Measurements from ENCODE around the genes MAPK8IP2, ACR and RABL2B.

DNA sequence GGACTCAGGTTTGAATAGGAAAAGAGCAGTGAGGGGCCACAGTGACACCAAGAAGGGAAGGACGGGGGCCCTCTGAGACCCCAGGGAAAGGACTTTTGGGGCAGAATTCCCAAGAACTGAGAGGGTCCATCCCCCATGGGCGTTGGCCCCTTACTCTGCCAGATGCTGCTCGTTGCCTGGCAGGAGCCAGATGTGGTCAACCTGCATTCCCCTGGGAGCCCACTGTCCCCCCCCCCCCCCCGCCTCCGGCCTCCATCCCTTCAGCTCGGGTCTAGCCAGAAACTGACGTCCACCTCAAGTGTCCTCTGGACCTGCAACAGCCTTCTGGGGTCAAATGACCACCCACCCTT, 28.7 kb downstream of the SBF1 start:
- RRBS, result no CpG with 5 or more reads among the region's 7 CpGs

- RRBS, result 83% methylated on average over 10 of the region's 45 CpGs
Measured at GRCh38 chr22:50455975-50457073, 18.5 kb downstream of the SBF1 start.

DNA sequence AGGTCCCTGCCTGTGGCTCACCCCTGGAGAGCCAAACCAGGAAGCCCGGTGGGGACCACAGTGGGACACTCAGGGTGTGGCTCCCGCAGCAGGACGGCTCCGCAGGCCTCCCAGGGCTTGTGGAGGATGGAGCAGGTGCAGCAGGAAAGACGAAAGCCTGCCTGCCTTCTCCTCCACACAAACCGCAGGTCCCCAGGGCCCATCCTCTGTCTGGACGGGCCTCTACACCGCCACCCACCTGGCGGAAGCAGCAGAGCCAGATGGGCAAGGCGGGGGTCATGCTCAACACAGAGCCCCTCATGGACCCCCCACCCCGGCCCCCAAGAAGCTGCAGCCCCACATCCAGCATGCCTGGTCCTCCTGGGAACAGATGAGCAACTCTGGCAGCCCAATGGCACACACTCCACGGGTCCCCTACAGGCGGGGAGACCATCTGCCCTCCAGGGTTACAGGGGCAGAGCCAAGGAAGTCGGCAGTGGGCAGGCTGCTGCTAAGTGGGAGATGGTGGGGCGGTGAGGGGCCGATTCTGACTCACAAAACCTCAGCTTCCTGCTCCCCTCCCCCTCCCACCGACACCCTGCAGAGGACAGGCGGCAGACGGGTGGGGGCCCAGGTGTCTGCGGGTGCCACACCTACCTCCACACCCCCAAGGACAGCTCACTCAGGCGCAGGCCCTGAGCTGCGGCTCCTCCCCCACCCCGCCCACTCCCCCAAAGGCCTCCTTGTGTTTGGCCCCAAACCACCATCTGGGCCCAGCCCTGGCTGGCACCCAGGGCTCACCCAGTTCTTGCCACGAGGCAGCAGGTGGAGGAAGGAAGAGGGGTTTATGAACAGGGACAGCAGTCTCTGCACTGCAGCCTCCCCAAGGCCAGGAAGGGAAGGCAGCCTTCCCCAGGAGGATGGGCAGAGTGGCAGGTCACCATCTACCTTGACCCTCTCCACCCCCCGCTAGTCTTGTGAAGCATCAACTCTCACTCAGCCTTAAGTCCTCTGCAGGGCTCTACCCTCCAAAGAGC, 5.1 kb downstream of the SBF1 start:
- RRBS, result no CpG with 5 or more reads among the region's 25 CpGs

DNA sequence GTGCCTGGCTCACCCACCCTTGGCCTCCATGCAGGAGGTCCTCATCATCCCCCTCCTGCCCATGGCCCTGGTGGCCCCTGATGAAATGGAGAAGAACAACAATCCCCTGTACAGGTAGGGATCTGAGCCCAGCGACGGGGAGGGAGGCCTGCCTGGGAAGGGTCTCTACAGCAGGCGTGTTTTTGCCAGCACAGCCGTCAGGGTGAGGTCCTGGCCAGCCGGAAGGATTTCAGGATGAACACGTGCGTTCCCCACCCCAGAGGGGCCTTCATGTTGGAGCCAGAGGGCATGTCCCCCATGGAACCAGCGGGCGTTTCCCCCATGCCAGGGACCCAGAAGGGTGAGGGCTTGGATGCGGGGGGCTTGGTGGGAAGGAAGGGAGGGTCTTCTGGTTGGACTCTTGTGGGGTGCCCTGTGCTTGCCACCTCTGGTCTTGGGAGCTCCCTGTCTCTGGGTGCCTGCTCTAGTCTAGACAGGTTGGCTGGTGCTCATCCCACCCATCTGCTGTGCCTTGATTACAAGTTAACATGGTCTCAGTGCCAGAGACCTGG, 7.4 kb downstream of the SCO2 start:
- RRBS, result no CpG with 5 or more reads among the region's 10 CpGs

DNA sequence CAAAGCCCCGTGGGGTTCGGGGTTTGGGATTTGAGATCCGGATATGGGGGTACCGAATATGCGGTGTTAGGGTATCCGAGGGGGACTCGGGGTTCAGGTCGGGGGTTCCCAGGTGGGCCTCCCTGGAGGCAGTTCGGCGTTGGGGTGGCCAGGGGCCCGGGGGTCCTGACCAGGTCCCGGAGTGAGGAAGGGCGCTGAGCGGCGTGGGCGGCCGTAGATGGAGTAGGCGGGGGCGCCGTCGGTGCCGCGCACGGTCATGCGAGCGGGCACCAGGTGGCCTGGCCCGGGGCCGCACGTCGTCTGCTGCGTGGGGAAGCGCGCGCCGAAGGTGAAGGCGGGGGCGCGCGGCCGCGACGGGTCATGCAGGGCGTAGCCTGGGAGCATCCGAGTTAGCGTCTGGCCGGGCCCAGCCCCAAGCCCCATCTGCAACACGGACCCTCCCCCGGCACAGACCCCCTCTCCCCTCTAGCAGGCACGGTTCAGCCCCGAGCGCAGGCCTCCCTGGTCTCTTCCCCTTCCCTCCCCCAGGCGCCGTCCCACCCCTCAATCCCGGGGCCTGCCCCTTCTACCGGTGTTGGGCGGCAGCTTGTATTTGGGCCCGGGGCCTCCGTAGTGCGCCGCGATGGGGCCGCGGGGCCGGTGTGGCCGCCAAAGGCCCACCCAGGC, 765 bp downstream of the ODF3B start:
- RRBS, result 3% methylated on average over 39 of the region's 65 CpGs

DNA sequence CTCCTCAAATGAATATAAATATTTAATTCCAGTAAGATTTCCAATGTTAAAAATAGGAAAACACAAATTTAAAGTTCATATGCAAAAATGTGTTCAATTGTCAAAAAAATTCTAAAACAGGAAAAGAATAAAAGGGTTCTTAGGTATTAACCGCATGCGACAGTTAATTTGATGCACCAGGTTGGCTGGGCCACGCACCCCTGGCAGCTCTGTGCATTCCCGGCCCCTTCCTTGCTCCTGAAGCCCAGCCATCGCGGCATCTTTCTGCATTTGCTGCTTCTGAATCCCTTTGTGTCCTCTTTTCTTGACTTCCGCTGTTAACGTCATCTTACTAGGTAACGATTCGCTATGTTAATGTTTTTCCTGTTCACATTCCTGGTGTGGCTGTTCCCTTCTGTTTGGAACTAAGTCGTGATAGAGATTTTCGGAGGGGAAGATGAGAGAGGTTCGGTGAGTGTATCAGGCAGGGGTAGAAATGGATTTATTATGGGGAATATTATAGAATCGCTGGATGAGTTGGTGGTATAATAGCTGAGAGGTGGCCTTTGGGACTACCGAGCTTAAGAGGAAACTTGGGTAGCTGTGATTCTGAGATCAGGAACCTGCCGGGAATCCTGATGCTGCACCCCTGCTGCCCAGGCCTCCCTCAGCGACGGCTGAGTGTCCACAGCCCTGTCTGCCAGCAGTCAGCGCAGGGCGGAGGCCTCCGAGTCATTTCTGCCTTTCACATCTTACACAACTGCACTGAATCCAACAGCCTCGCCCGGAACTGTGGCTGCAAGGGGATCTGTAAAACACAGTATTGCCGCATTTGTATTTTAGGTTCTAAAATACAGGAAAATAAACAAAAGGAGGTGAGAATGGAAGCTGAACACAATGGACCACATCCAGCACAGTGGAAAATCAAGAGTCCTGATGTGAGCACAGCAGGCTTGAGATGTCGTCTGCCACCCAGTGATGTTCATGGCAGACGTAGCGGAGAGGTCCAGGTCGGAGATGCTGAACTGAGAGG, 5.7 kb upstream of the ODF3B start:
- RRBS, result no CpG with 5 or more reads among the region's 28 CpGs

DNA sequence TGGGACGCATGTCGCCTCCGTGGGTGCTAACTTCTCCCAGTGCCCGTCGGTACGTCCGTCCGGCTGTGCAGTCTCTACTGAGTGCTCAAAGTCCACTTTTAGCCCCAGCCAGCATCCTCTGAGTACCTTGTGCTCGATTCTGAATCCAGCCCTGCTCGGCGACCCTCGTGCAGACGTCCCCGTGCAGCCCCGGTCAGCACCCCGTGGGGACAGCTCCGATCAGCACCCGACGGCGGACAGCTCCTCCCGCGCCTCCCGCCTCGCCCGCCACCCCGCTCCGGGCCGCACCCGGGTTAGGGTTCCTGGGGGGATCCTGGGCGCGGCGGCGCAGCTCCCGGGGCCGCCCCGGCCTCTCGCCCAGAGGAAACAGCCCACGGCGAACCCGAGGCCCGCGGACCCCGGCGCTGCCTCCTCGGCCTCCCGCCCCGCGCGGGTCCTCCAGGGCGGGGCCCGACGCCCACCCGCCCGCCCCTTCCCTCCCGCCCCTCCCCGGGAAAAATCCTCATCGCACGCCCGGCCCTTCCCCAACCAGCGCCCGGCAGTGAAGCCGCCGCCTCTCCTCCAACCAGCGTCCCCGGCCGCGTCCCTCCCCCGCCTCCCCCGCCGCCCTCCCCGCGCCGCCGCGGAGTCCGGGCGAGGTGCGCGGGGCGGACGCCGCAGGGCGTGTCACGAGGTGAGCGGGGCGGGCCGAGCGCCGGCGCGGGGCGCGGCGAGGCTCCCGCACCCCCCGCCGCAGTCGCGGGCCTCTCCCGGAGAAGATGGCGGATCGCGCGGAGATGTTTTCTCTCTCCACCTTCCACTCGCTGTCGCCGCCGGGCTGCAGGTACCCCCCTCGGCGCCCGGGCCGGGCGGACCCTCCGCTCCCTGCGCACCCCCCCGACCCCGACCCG, at the start of gene MAPK8IP2:
MAPK8IP2 (plus strand) TSS at position 733 of the 890 bp plus-strand sequence.
- RRBS, result 1% methylated on average over 74 of the region's 118 CpGs

GRCh38 chr22:50698303-50698981, 39.6 kb upstream of the ACR start:
- RRBS, result 93% methylated on average over 6 of the region's 21 CpGs

- RRBS, result 93% methylated on average over 1 of the region's 6 CpGs
Measured at GRCh38 chr22:50700576-50700776, 37.5 kb upstream of the ACR start.

- RRBS, result no CpG with 5 or more reads among the region's 5 CpGs
Measured at GRCh38 chr22:50708752-50709258, 29.2 kb upstream of the ACR start.

DNA sequence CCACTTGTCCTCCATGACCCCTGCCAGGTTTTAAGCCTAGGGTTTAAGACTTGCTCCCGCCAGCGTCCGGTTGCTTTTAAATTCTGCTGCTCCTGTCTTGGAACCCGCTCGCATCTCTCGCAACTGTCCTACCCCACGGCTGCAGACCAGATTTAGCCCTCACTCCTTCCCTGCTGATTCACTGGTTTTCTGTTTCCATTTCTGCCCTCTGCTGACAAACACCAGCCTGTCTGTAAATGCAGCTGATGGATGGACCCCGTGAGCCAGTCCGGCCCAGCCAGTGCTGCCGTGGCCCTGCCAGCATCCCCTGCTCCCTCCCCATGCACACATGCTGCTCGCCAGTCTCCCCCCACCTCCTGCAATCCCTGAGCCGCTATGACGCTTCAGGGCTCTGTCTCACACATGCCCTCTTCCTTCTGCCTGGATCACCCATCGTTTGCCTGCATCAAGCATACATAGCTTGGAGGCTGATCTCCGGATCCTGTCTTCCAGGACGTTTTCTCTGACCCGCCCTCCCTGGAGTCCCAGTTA, 4.5 kb upstream of the ACR start:
- RRBS, result no CpG with 5 or more reads among the region's 17 CpGs

- RRBS, result no CpG with 5 or more reads among the region's 11 CpGs
Measured at GRCh38 chr22:50737817-50738428, at the start of gene ACR. TSS of gene ACR (plus strand) at chr22:50738204.

GRCh38 chr22:50783358-50783986, at the start of gene RABL2B:
TSS of gene RABL2B (minus strand) at chr22:50783636.
- RRBS, result 1% methylated on average over 6 of the region's 64 CpGs